Glomerular endothelial cell (primary cell): ENCODE data around the gene KIF27.

- RAMPAGE, long total RNA: no peak
These were observed 414.8 kb downstream of the TLE1 start for GRCh38 chr9:81274541-81274981.

DNA sequence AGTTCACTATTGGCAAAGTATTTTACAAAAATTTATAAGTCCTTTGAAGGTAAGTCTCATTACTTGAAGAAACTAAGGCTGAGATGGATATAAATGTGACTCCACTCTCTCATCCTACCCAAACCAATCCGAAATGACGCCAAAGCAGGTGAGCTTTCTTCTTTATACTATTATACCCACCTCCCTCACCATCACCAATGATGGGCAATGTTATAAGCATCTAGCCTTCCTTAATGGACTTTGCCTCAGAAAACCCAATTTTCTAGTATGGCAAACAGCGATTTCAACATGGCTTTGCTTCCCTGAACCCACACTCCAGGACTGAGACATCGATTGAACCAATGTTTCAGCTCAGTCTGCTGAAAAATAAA is 2.7 kb downstream of the TLE1 start:
- RAMPAGE, long total RNA: no peak

DNA sequence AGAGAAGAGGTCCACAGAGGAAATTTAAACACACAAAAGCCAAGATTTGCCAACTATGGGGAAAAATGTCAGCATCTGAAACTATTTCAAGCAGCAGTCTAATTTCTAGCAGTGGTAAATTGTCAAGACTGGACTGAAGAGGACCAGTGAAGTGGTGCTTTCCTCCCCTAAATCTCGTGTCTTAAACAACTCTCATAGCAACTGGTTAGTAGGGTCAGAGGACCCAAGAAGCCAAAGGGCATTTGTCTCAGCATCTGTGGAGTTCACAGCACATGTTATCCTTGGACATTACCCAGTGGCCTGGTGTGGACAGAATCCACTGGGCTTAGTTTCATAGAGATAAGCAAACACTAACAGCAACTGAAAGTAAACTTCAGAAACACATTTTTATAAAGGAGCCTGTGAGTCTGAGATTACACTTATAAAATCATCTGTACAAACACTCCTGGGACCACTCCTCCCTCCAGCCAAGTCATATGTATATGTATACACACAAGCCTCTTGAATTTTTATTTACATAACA is 458.0 kb downstream of the RASEF start:
- RAMPAGE, long total RNA: no peak

DNA sequence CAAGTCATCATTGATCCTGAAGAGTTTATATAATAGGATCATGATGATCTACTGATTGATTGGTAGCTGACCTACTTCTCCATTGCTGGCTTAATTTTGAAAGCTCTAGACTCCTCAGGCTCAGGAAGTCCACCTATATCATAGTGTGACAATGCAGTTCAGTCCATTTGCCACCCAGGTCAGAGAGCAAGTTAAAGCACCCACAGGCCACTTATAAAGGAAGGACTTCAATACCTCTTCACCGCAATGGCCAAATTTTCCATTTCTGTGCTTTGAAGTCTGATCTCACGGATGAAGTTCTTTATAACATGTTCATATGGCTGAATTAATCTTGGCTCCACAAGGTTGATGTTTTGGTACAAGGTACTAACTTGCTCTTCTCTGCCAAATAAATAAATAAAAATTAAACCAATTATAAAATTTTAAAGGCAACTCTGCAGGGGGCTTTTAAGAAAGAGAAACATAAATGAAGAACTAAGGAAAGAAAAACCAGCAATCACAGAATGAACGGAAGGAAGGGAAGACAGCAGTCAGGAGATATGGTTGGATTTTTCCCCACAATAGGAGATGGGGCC is 37.3 kb downstream of the RASEF start:
- RAMPAGE, long total RNA: no peak

DNA sequence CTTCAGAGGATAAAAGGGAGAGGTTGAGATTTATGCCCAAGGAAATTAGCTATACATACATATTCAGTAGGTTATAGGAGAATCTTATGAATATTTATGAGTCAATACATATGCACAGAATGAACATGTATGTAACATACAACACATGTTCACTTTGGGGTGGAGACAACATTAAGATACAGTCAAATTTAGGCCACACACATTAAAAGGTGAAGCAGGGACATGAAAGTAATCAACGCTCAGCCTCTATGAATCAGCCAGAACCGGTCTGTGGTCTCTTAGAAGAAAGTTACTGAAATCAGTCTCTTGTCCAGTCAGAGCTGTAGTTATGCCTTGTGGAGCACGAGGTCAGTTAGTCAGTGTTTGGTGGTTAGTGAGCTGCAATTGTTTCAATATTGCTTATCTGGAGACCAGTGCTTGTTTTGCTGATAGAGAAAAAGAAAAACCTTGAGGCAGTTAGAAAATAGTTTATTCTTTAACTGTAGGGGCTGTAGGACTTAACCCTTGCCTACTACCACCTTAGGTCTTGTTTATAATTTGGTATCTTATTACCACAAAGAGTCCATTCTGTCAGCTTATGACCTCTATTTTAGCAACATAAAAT is 157.8 kb upstream of the RASEF start:
- RAMPAGE, long total RNA: no peak

GRCh38 chr9:83449040-83449647 is 89.1 kb downstream of the FRMD3 start:
- RAMPAGE, long total RNA: no peak

DNA sequence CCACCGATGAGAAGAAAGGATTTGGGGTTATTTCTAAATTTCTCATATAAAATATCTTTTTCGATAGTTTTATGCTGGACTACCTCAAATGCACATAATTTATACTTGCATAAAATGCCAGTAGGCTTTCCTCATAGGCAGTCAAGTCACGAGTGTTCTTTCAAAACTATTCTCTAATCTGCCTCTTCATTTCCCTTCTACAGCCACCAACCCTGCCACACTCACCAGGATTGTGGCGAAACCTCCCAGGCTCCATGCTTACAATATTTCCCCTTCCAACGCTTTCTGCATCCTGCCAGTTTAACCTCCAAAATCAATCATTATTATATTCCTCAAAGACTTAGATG is 65.5 kb downstream of the FRMD3 start:
- RAMPAGE, long total RNA: no peak

GRCh38 chr9:83883688-83884289 is 37.4 kb downstream of the KIF27 start:
- RAMPAGE, long total RNA: no peak

DNA sequence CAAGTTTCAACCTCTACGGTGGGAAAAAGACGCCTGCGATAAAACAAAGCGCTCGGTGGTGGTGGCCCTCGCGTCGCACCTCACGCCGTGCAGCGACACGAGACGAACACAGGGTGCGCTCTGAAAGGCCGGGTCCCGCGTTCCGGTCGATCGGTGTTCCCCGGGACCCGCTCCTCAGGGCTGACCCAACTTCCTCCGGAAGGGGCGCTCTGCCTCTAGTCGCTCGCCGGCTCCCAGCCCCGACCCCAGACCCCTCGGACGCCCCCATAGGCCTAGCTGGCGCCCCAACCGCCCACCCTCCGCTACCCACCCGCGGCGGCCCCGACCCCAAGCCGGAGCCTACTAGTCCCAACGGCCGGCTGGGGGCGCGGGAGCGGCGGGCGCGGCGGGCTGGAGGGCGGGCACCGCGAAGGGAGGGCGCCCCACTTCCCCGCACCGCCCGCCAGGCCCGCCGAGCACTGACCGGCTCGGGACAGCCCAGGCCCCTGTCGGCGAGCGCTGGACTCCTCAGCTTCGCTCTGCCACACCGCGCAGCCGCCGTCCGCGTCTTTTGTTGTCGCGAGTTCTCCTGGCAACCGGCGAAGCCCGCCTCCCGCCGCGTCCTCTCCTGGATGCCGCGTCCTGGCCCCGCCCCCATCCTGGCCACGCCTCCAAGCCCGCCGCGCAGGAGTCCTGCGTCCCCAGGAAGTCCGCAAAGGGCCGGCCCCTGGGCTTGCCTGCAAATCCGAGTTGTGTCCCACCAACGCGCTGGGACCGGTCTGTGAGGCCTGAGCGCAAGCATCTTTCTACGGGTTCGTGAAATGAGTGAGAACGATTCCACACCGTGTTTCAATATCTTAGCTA is at the start of gene KIF27:
Gene KIF27, minus strand, starts transcription at position 525 of the 843 bp plus-strand sequence.
- RAMPAGE, long total RNA: start-site peak on the minus strand centred at position 539 of the sequence, 64 bp wide, 40 and 26 reads in 2 replicates

- RAMPAGE, long total RNA: no peak
These were observed 9.0 kb upstream of the C9orf64 start for GRCh38 chr9:83965575-83965963.

DNA sequence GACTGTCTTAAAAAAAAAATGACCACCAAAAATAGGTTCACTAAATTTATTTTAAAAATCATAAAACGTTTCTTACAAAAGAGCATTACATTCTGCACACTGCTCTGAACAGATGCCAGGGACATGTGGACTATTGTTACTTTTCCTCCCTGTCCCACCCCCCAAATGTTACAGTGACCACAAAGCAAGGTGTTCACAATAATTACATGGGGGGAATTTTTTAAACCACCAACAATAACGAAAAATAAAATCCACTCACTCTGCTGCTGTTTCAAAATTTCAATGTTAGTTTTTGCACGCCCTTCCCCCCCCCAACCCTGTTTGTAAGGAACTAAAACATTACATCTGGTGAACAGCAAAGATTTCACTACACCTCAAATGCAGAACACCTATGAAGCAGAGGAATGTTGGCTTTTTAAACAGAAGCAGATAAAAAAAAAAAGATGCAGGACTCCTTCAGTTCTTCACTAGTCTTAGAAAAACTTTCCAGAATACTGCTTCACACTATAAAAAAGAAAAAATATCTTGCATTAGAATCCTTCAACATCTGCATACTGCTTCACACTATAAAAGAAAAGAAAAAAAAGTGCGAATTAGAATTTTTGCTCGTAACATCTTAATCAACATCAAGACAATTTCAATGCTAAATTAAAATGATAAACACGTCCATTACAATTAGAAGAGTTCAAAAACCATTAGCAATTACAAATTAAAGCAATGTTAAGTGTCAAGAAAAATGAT is 11.0 kb downstream of the HNRNPK start:
- RAMPAGE, long total RNA: no peak

DNA sequence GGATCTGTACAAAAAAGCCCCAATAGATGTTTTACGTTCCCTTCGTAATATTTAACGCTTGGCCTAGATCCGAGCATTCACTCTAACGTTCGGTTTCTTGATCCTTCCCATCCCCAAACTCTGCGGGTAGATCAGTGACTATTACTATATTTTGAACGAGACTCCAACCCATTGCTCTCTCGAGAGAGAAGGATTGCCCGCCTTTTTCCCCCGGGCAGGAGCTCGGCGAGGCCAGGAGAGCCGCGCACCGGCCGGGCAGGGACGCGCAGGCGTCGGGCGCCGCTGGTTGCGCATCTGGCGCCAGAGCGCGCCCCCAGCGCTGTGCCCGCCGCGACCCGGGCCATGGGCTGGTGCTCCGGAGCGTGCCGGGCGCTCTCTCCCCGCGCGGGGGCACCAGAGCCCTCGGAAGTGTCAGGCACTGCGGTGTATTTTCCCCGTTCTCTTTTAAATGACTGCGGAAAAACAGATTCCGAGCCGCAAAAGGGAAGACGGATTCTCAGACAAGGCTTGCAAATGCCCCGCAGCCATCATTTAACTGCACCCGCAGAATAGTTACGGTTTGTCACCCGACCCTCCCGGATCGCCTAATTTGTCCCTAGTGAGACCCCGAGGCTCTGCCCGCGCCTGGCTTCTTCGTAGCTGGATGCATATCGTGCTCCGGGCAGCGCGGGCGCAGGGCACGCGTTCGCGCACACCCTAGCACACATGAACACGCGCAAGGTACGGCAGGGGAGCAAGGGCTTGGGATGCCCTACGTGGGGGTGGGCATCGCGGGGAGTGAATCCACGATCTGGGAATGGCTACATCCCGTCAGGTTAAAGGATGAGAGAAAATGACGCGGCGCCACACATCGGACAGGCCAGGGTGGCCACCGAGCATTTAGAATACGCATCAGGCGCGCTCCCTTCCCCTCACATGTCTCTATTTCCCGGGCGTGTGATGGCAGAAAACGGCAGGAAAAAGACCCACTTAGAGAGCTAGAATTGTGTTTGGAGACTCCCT is 1.2 kb upstream of the NTRK2 start:
- RAMPAGE, long total RNA: no peak

DNA sequence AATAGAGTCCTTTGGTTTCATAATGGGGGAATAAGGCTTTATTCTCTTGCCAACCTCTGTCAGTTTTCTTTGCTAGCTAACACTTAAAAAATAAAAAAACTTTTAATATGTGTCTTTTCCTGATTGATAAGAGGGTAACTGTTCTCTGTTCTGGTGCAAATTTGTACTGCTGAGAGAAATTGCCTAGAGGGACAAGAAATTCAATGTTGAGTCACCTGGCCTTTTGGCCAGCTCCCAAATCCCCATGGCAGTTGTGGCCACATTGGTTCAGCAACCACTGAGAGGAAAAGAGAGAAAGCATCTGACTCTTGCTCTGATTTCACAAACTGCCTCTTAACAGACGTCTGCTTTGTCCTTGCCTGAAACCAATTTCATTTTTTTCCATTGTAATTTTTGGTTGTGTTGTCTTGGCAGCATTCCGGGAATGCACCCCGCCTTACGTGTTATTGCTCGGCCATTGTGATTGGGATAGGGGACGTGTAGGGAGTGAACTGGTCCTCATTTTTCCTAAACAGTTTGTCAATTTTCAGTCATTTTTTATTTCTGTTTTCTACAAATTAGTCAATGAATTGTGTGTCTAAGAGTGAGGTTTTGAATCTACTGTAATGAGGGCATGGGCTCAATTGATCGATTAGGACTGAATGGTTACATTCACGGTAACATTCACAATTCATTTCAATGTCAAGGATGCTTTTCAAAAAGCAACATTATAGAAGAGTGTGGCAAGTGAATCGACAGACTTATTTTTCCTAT is 42.5 kb downstream of the NTRK2 start:
- RAMPAGE, long total RNA: no peak

GRCh38 chr9:85527496-85528222 is 214.1 kb downstream of the AGTPBP1 start:
- RAMPAGE, long total RNA: no peak

DNA sequence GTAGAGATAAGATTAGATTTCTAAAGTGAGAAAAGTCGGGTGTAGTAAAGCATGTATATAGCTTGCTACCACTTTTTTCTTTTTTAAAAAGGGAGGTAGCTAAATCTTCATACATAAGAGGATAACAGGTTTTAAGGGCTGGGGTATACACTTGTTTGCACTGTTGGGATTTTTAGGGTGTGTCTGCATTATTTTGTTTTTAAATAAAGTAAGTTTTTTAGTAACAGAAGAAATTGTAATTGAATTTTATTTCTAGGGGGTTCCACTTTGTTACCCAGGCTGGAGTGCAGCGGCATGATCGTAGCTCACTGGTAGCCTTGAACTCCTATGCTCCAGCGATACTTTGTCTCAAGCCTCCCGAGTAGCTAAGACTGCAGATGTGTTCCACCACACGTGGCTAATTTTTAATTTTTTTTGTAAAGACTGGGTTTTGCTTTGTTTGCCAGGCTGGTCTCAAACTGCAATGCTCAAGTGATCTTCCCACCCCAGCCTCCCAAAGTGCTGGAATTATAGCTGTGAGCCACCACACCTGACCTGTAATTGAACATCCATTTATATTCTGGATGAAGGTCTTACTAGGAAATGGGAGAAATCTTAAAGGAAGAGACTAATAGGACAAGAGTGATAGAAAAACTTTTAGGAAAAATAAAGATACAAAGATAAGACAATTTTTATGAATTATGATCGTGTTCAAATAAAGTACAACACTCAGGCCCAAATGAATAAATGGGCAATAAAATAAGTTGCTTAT is 24.9 kb downstream of the NAA35 start:
- RAMPAGE, long total RNA: no peak

- RAMPAGE, long total RNA: no peak
These were observed 75.2 kb downstream of the NAA35 start for GRCh38 chr9:86016034-86016746.

DNA sequence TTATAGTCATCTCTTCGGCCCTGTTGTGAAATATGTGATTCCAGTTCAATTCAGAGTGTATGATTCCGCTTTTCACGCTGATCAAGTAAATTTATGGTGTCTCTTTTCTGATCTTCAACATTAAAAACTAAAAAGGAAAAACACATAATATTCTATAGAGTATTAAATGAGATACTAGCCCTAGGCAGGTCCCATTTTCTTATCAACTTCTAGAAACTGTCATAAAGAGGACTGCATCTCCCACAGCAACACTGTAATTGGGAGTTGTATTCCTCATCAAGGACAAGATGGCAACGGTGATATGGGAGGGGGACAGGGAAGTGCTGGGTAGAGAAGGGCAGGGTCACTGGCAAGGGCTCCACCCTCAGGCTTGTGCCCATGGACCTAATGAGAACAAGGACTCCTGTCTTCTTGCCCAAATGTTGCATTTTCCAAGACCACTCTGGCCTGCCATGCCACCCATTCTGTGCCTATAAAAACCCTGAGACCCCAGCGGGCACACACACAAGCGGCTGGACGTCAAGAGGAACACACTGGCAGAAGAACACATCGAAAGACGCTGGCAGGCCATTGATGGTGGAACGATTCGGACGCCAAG is 71.5 kb downstream of the GOLM1 start:
- RAMPAGE, long total RNA: no peak

GRCh38 chr9:86041318-86041785 is 58.0 kb downstream of the GOLM1 start:
- RAMPAGE, long total RNA: no peak

- RAMPAGE, long total RNA: no peak
These were observed 20.4 kb downstream of the GOLM1 start for GRCh38 chr9:86079006-86079407.

GRCh38 chr9:86246690-86247305 is 12.7 kb downstream of the C9orf153 start:
- RAMPAGE, long total RNA: no peak